Cardiac ventricle fibroblast (primary cell): ENCODE results near the genes RPL18A, PDE4C and KXD1.

- RAMPAGE, long total RNA, result no peak
Measured at GRCh38 chr19:17539077-17540282, 12.4 kb downstream of the NIBAN3 start.

DNA sequence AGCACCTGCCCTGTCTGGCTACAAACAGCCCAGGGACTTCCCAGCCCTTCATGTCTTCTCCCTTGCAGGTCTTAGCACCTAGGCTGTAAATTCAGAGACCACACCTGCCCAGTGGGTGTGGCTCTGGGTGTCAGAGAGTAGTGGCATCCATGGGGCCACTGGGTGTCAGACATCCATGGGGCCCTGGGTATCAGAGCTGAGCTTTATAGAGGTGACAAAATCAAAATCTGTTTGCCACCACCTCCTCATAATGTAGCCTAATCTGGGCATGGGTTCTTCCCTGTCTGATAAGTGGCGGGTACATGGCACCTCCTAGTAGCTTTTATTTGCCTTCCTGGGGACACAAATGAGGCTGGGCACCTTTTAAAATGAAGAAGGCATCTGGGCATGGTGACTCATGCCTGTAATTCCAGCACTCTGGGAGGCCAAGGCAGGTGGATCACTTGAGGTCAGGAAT, 4.6 kb upstream of the B3GNT3 start:
- RAMPAGE, long total RNA, result no peak

GRCh38 chr19:17859799-17860064, at the start of gene RPL18A:
TSS of gene RPL18A (plus strand) at chr19:17859910.
- RAMPAGE, long total RNA, result start-site peak on the plus strand at chr19:17859917-17859924, 6,292 and 1,656 reads in 2 replicates

GRCh38 chr19:17951412-17952396, 15.2 kb upstream of the KCNN1 start:
- RAMPAGE, long total RNA, result no peak

DNA sequence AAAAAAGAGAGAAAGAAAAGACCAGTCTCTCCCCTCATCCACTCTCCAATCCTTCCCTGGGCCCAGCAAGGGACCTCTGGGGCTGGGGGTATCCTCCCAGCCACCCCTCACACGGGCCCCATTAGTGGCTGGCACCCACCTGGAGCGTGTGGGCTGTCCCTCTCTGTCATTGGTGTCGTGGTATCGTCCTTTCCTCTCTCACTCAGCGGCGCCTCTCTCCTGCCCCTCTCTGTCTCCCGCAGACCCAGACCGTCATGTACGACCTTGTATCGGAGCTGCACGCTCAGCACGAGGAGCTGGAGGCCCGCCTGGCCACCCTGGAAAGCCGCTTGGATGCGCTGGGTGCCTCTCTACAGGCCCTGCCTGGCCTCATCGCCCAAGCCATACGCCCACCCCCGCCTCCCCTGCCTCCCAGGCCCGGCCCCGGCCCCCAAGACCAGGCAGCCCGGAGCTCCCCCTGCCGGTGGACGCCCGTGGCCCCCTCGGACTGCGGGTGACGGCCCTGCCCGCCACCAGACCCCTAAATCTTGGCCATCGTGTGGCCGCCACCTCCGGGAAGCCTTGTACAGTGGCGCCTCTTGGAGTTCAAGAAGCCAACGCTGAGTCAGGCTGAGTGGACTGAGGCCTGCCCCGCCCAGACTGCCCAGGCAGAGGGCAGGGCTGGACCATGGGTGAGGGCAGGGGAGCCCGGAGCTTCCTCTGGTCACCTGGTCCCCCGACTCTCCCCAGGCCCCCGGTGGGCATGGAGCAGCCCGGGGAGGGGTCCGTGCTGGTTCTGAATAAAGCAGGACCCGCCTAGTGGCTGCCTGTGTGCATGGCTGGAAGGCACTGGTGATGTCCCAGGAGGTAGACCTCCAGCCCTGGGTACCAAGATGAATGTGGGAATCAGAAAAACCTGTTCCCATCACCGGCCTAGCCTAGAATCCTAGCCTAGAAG, 9.8 kb upstream of the ARRDC2 start:
- RAMPAGE, long total RNA, result no peak

GRCh38 chr19:18000914-18002028, 6.7 kb upstream of the ARRDC2 start:
- RAMPAGE, long total RNA, result no peak

GRCh38 chr19:18027114-18027630, 19.2 kb downstream of the ARRDC2 start:
- RAMPAGE, long total RNA, result no peak

DNA sequence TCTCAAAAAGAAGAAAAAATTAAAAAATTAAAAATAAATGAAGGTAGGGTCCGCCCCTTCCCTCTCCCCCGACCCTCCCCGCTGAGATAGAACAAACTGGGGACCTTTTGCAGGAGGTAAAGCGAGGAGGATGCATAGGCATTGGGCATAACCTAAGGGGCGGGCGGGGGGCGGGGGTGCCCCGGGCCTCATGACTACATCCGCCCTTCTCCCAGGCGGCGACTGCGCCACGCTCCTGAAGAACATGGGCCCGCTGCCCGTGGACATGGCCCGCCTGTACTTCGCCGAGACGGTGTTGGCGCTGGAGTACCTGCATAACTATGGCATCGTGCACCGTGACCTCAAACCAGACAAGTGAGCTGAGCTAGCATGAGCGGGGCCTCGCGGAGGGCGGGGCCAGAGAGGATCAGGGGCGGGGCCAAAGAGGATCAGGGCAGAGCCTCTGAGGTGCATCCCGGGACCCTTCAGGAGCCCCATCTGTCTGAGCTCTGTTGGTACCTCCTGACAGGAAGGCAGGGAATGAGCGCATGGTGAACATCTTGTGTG, 21.2 kb upstream of the PIK3R2 start:
- RAMPAGE, long total RNA, result no peak

GRCh38 chr19:18170679-18171521, 2.7 kb upstream of the IFI30 start:
- RAMPAGE, long total RNA, result no peak

GRCh38 chr19:18225520-18226801, at the start of gene PDE4C:
TSS of gene PDE4C (minus strand) at chr19:18226438.
- RAMPAGE, long total RNA, result no peak

DNA sequence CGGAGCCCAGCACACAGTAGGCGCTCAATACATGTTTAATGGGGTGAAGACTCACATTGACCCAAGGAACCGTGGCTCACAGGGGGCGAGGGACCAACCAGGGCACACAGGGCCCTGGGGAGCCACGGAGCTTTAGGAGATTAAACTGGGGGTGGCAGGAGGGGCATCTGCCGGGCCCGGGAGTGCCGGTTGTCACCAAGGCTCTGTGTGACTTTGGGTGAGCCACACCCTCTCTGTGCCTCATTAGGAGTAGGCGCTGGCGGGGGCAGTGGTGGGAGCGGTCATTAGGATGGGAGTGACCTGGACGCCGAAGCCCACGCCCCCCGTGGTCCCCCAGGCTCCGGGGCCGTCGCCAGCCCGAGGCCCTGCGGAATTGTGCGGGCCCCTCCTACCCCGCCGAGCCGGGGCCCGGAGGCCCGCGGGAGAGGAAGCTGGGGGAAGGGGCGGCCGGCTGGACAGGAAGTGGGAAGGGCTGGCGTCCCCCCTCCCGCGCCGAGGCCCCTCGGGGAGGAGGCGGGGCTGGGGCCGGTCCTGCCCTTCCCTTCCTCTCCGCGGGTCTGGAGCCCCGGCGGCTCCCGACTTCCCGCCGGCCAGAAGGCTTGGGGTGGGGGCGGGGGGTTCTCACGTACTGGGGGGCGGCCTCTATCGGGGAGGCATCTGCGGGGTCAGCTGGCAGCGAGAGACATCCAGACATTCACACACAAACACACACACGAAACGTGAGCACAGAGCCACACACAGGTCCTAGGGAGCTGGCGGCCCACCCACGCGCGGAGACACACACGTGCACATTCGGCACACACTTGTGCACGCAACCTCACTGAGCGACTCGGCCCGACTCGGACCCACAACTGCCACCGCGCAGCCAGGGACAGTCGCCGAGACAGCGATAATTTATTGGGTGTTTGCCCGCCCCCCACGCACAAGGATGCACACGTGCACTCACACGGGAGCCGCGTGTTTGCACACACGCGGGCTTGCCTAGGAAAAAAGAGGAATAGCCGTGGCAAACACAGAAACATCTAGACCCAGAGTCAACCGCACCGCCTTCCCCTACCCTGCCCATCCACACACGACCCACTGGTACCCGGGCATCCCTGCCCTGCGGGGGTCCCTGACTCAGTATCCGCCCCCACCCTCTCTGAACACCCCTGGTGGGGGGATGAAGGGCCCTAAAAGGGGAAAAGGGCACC, 1.5 kb upstream of the SSBP4 start:
- RAMPAGE, long total RNA, result no peak

- RAMPAGE, long total RNA, result no peak
Measured at GRCh38 chr19:18457003-18457869, 19.3 kb upstream of the ISYNA1 start.

GRCh38 chr19:18492797-18493294, 29.0 kb downstream of the ELL start:
- RAMPAGE, long total RNA, result no peak

DNA sequence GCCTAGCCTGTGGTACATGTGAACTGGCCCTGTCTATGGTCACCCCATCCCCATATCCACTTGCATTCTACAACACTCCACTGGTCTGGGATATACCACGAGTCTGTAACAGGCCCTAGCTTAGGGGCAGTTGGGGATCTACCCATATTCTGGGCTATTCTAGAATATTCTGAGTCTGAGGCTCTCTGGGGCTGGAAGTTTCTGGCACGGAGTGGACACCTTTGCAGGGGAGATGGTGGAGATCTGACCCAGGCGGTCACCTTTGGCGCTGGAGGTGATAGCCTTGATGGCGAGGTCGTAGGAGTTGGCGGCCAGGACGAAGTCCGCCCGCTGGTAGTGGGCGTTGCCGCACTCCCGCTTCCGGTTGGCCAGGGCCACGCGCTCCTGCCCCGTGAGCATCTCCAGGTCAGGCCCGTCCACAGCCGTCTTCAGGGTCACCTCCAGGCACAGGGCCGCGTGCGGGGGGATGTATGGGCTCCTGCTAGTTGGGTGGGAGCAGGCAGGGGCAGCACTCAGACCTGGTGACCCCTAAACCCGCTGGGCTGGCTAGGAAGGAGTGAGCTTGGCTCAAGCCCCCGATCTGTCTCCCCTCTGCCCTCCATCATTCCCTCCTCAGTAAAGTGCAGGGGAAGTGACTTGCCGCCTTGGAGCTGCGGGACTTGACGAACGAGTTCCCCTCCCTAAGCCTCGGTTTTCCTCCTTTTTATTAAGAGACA, 5.3 kb downstream of the FKBP8 start:
- RAMPAGE, long total RNA, result no peak

GRCh38 chr19:18557347-18558133, at the start of gene KXD1:
TSS of gene KXD1 (plus strand) at chr19:18557870.
- RAMPAGE, long total RNA, result start-site peak on the plus strand at chr19:18557798-18557884, 990 and 306 reads in 2 replicates

GRCh38 chr19:18649447-18650423, 12.9 kb downstream of the KLHL26 start:
- RAMPAGE, long total RNA, result no peak

- RAMPAGE, long total RNA, result no peak
Measured at GRCh38 chr19:18659067-18659861, 22.4 kb downstream of the KLHL26 start.

DNA sequence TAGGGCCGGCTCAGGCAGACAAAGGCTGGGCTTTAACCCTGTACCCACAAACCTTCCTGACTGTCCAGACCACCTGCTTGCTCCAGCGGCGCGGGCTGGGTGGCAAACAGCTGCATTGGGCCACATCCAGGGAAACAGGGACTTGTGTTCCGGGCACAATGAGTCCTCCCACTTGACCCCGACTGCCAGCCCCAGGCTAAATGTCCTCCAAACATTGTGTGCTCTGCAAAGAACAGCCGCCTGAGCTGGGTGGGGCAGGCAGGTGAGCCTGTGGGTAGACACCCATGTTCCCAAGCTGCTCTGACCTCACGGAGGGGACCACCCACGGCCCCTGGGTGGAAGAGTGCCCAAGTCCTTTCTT, 21.8 kb downstream of the COMP start:
- RAMPAGE, long total RNA, result no peak

DNA sequence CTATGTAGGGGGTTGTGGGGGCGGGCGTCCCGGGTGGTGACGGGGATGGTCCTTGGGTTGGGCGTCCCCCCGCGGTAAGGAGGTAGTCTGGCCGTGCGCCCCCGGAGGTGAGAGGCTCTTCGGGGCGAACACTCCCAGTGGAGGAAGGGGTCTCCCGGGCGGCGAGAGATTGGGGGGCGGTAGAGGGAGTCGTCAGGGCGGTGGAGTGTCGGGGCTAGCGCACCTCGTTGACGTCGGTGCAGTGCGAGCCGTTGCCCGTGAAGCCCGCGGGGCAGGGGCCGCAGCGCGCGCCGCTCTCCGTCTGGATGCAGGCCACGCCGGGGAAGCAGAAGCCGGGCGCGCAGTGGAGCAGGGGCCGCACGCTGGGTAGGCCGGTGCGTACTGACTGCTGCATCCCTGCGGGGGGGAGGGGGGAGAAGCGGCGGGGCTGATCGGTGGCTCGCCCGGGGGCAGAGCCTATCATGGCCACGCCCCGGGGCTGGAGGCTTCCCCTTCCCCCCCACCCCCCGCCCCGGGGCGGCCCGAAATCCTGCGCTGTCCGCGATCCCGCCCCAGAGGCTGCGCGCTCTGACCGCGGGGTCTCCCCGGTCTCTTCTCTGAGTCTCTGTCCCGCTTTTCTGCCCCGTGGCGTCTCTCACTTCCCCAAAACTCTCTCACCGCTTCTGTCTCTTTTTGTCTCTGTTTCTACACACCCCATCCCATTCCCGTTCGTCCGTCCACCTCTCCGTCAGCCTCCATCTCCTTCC, 1.2 kb downstream of the COMP start:
- RAMPAGE, long total RNA, result no peak

DNA sequence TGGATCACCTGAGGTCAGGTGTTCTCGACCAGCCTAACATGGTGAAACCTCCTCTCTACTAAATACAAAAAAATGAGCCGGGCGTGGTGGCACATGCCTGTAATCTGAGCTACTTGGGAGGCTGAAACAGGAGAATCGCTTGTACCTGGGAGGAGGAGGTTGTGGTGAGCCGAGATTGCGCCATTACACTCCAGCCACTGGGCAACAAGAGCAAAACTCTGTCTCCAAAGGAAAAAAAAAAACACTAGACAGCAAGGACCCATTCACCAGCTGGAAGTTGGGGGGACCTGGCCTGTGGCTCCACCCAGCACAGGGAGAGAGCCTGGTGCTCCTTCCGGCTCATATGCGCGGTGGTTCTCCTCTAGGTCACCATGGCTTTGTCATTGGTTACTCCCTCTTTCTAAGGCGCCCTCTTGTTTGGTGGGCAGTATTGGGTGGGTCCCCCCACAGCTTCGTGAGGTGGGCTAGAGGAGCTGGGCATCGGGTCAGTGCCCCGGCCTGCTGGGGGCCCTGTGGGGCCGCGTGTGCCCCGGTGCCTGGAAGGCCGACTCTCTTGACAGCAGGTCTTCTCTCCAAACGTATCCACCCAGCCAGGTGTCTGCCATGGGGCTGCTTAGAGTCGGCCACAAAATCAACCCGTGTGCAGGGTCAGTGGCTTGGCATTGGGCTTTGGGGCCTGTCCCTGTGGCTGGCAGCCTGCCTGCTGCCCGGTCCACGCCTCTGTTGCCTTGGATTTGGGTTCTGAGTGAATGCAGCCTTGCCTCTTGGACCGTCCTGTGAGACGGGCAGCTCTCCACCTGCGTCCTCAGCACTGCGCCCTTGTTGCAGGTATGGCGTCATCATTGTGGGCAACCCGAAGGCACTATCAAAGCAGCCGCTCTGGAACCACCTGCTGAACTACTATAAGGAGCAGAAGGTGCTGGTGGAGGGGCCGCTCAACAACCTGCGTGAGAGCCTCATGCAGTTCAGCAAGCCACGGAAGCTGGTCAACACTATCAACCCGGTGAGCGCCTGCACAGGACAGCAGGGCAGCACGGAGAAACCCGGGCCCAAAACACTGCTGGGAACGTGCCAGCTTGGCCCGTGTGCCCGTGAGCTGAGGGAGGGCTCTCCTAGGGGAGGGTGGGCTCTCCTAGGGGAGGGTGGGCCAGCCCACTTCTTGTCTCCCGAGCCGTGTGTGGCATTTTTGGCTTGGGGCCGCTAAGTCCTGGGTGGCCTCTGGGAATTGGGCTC, 31.3 kb downstream of the UPF1 start:
- RAMPAGE, long total RNA, result no peak